ENCODE data around the genes CIB2 and HYKK.

DNA sequence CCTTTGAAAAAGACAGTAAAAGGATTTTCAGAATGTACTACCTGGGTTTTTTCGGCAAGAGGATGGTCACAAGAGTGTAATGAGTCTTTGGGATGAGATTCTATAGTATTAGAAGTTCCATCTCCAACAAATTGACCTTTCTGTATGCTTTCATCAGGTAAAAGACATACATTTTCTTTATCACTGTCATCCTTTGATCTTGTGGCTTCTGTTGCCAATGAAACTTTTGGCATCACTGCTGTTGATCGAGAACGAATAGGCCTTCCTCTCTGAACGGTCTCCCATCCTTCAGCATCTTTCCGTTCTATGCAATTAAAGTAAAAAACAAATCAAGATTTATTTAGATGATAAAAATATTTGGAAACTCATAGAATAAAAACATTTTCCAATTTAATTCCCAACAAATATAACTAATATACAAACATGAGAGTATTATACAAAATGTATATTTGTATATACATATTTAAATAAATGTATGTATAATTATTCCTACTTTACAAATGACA lies 130.3 kb downstream of the SCAPER start:
- PRO-cap = no peak

GRCh38 chr15:76949048-76949783 lies 17.7 kb downstream of the RCN2 start:
- PRO-cap = no peak

GRCh38 chr15:76979365-76979784 lies 15.6 kb upstream of the PSTPIP1 start:
- PRO-cap = no peak

DNA sequence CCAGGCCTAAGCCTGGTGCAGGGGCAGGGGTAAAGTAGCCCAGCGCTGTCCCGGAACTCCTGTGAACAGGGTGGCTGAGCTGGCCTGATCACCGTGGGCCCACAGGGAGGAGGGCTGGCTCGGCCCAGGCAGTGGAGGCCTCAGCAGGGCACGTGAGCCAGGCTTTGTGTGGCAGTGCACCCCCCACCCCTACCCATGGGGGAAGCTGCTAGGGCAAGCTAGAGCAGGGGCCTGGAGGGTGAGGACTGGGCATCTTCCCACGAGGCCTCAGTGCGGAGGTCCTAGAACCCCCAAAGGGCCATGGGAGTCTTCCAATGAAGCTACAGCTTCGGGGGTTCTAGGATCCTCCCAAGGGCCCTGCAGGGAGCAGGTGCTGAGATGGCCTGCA lies 36.0 kb downstream of the TSPAN3 start:
- PRO-cap = no peak

- PRO-cap = no peak
Observed at GRCh38 chr15:77042480-77042725, 28.5 kb downstream of the TSPAN3 start.

- PRO-cap = no peak
Observed at GRCh38 chr15:77354124-77354712, 65.7 kb downstream of the PEAK1 start.

DNA sequence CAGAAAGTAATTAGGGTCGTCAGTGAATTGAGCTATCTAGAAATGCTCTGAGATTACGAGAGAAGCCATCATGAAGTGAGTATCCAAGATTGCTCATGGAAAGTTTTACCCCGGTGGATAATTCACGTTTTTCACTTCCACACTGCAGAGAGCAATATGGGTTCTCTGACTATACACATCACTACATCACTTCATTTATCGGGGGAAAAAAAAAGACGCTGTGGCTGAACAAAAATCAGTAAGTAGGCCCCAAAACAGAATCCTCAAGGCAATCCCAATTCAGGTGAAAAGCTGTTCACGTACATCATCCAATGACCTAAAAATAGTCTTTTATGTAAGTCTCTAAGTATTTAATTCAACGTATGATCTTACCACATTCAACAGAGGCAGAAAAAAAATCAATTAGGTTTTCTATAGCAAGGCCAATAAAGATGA lies 1.3 kb downstream of the PEAK1 start:
- PRO-cap = no peak

GRCh38 chr15:77426356-77426933 lies 5.8 kb downstream of the HMG20A start:
- PRO-cap = no peak

- PRO-cap = no peak
Observed at GRCh38 chr15:77528898-77529493, 103.7 kb downstream of the LINGO1 start.

GRCh38 chr15:77599653-77600195 lies 33.0 kb downstream of the LINGO1 start:
- PRO-cap = no peak

- PRO-cap = no peak
Observed at GRCh38 chr15:78002803-78003822, 74.4 kb downstream of the TBC1D2B start.

GRCh38 chr15:78049586-78049976 lies 27.9 kb downstream of the TBC1D2B start:
- PRO-cap = no peak

DNA sequence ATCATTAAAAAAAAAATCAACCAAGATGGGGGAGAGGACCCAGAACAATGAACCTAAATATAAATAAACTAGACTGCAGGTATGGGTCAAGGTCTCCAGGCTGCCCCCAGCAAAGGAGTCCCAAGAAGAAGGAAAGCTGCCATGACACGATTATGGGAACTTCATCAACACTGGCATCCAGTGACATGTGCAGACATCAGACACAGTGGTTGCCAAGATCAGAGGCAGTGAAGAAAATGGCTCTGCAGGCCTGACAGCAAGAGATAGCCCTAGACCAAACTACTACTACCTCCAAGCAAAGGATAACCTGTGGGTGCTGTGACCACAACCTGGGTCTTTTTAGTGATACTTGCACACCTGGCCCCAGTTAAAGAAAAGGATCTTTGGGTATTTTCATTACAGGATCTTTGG lies 22.2 kb downstream of the TBC1D2B start:
- PRO-cap = no peak

GRCh38 chr15:78072331-78073022 lies 5.0 kb downstream of the TBC1D2B start:
- PRO-cap = no peak

- PRO-cap = unidirectional peak, plus-strand start at chr15:78131192; bidirectional peak, plus-strand start at chr15:78131602, minus-strand start at chr15:78131391; unidirectional peak, minus-strand start at chr15:78131854
Observed at GRCh38 chr15:78130834-78132147, at the start of gene CIB2. Gene CIB2 (minus strand): TSS chr15:78131445.

DNA sequence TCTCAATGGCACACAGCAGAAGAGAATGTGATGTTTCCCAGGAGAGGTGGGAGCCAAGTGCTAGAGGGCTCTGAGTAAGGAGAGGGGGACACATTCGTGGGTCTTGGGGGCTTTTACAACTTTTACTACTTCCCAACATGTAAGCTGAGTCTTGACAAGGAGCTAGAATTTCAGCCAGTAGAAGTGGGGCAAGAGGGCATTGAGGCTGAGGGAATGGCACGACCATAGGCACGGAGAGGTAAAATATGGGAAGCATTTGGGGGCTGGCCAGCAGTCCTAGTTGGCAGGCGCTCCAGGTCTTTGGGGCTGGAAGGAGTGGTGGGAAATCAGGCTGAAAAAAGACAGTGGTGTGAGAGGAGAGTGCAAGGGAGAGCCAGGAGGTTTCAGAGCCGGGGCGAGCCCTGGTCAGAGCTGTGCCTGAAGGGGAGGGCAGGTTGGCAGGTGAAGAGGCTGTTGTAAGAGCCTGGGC lies 1.7 kb upstream of the IDH3A start:
- PRO-cap = no peak

DNA sequence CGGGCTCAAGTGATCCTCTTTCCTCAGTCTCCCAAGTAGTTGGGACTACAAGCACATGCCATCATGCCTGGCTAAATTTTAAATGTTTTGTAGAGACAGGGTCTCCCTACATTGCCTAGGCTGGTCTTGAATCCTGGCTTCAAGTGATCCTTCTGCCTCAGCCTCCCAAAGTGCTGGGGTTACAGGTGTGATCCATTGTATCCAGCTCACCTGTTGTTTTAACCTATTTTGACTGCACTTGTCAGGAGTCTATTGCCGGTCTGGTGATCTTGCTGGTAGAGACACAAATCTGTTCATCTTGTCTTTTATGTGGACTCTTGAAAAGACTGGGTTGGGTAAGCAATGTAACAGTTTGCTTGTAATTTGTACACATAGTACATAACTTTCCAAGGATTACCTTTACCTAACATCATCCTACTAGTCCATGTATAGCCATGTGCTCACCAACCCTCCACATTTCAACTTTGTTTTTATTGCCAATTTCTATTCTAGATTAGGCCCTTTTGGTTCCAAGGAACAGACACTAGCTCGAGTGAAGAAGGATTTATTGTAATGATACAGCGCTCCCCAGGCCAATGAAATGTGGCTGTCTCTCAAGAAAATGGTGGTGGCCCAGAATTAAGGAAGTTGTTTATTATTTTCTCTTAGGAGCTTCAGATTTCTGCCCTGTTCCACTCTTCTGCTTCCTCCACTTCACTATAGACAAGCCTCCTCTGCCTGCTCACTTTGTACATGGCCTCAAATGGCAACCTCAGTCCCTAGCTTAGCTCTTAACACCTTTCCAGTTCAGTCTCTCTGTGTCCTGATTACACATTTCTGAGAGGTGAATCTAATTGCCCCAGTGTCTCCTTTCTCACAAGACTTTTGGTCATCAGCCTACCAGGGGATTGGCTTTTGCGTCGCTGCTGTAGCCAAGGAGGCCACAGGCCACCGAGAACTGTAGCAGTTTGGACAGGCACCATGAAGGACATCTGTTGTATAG lies 8.2 kb downstream of the IREB2 start:
- PRO-cap = no peak

GRCh38 chr15:78492678-78493568 lies 14.5 kb upstream of the HYKK start:
- PRO-cap = no peak

- PRO-cap = bidirectional peak, plus-strand start at chr15:78507619, minus-strand start at chr15:78507266
Observed at GRCh38 chr15:78507085-78507746, at the start of gene HYKK. Gene HYKK (plus strand): TSS chr15:78507577.

DNA sequence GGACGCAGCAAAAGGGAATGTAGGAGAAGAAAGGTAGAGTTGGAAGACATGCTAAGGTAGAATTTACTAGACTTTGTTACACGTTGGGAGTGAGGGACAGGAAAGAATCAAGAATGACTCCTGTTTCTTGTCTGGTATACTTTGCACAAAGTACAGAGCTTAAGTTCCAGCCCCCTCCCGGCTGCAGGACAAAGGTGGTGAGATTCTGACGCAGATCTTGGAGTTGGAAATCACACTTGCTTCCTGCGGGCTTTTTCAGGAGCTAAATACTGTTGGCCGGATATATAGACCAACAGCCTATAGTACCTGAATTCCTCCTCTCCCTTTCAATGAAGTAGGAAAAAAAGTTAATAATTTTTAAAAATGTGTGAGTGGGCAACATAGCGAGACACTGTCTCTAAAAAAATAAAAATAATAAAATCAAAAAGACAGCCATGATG lies 979 bp downstream of the HYKK start:
- PRO-cap = no peak